Myometrial cell (primary cell): ENCODE data around the genes F2RL1 and WDR41.

DNA sequence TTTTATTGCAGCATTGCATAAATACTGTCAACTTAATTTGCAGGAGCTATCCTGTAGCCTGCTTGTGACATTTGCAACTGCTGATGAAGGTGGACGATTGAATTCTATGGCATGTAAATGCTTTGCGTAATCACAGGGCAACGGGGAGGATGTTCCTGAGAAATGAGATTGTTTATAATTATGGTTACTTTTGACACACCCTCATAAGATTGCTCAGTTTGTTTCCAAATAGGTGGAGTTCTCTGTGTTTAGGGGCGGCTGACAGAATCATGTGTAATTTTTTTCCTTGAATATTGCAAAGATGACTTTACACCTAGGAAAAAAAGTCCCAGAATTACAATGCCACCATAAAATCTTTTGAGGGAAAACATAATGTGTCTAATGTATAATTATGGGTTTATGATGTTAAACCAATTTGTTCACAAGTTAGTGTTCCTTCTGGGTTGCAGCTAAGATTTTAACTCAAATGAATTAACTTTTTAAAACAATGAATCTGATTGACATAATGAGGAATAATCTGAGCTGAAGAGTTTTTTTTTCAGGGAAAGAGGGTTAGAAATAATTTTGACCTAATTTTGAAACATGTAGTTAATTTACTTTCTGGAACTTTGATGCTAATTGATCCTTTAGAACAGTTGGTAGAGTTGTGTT lies 2.7 kb downstream of the HMGCR start:
- RAMPAGE, long total RNA, result no peak

DNA sequence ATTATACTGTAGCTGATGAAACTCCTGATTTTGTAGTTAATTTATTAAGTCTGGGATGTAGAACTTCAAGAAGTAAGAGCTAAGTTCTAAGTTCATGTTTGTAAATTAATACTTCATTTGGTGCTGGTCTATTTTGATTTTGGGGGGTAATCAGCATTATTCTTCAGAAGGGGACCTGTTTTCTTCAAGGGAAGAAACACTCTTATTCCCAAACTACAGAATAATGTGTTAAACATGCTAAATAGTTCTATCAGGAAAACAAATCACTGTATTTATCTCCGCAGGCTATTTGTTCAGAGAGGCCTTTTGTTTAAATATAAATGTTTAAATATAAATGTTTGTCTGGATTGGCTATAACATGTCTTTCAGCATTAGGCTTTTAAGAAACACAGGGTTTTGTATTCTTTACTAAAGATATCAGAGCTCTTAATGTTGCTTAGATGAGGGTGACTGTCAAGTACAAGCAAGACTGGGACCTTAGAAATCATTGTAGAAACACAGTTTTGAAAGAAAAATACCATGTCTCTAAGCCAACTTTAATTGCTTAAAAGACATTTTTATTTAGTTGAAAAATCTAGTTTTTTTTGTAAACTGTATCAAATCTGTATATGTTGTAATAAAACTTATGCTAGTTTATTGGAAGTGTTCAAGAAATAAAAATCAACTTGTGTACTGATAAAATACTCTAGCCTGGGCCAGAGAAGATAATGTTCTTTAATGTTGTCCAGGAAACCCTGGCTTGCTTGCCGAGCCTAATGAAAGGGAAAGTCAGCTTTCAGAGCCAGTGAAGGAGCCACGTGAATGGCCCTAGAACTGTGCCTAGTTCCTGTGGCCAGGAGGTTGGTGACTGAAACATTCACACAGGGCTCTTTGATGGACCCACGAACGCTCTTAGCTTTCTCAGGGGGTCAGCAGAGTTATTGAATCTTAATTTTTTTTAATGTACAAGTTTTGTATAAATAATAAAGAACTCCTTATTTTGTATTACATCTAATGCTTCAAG lies 24.0 kb downstream of the HMGCR start:
- RAMPAGE, long total RNA, result no peak

- RAMPAGE, long total RNA, result no peak
Measured at GRCh38 chr5:75558727-75559408, 47.4 kb upstream of the CERT1 start.

GRCh38 chr5:75581031-75581579 lies 30.1 kb upstream of the ANKDD1B start:
- RAMPAGE, long total RNA, result no peak

GRCh38 chr5:75677404-75678101 lies 39.7 kb downstream of the POC5 start:
- RAMPAGE, long total RNA, result no peak

DNA sequence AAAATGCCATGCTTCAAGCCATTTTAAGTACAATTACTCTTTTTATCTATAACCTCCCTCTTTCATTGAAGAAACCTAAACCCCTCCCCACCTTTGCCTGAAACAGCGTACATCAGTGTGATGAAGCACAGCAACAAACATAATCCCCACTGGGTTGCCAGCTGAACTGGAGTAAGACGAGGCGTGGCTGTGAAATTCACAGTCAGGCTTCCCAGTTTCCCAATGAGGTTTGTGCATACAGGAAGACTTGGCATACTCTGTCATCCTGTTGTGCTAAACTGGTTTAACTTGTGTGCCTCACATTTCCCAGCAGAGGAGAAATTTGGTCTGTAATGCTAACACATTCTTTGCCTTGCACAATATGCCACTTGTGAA lies 121.5 kb downstream of the SV2C start:
- RAMPAGE, long total RNA, result no peak

GRCh38 chr5:76325694-76326407 lies 77.2 kb upstream of the IQGAP2 start:
- RAMPAGE, long total RNA, result no peak

- RAMPAGE, long total RNA, result no peak
Measured at GRCh38 chr5:76483551-76484373, 80.7 kb downstream of the IQGAP2 start.

DNA sequence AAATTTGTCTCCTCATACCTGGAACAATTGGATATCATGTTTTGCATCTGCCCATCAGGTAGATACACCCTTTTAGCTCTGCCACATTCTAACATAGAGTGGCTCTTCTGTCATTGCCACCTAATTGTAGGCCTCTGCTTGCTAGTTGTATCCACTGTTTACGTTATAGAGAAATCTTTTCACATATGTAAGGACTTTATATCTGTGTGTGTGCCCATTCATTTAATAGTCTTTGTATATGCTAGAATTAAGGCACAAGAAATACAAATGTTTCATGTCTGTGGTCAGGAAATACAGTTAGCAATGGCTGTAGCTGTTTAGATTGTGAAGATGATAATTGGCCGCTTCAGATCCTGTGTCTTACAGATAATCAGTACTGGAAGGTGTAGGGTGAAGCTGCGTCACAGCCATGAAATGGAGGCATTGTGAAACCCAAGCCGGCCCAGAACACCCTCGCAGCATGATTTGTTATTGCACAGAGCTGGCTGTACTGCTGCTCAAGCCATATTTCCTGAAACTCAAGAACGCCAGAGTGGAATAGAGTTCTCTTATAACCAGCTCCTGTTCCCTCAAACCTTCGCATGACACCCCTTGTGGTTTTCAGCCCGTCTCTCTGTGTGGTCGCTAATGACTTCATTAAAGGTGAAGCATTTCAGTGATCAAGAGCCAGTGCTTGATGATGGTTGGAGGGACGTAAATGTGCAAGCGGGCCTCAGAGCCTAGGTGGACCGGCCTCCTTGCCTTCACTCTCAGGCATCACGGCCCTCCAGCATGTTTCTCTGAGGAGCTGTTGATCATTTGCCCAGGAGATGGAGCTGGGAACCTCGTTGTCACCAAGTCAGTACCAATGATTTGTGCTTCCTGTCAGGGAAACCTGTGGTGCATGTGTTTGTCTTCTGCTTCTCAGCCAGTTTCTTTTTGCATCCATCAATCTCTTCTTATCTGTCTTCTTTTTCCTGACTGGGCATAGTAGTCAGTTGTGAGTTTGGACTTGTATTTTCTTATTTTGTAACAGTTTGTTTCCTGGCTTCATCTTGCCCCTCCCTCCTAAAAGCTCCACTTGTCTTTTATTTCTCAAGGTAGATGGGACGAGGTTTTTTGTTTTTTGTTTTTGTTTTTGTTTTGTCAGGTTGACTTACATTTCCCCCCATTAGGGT lies 80.1 kb downstream of the F2RL2 start:
- RAMPAGE, long total RNA, result no peak

- RAMPAGE, long total RNA, result no peak
Measured at GRCh38 chr5:76763099-76763673, 47.3 kb downstream of the F2R start.

- RAMPAGE, long total RNA, result start-site peak on the plus strand at chr5:76818963-76818977, 67 and 50 reads in 2 replicates
Measured at GRCh38 chr5:76818697-76819485, at the start of gene F2RL1. F2RL1 (plus strand) TSS chr5:76819030.

- RAMPAGE, long total RNA, result no peak
Measured at GRCh38 chr5:76819486-76820407, 917 bp downstream of the F2RL1 start.

DNA sequence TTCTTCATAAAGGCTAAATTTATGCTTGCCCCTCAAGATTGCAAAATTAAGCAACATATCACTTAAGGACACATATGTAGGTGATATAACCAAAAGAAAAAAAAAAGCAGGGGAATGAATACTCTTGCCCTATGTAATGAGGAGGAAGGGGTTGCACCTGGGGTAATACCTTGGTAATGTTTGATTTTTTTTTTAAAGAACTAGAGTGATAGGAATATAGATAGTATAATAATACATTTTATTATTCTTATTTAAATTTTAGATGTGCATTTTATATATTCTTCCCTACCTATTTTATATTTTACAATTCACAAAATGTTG lies 15.7 kb upstream of the CRHBP start:
- RAMPAGE, long total RNA, result no peak

GRCh38 chr5:76954375-76955103 lies 1.7 kb downstream of the CRHBP start:
- RAMPAGE, long total RNA, result no peak

- RAMPAGE, long total RNA, result no peak
Measured at GRCh38 chr5:77046241-77046651, 16.0 kb downstream of the AGGF1 start.

- RAMPAGE, long total RNA, result no peak
Measured at GRCh38 chr5:77061452-77062015, 25.6 kb downstream of the ZBED3 start.

DNA sequence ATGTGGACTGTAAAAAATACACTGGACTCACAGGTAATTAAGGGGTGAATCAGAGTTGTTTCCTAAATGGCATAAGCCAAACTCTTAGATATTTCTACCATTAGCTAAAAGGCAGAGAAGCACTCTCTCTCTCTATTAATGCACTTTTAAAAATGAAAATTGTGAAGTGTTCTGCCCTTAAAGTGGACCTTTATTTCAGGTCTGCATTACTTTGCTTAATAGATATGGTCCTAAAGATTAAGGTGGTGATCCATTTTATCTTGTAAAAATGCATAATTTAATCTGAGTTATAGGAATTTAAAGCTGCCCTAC lies 1.2 kb downstream of the ZBED3 start:
- RAMPAGE, long total RNA, result no peak

DNA sequence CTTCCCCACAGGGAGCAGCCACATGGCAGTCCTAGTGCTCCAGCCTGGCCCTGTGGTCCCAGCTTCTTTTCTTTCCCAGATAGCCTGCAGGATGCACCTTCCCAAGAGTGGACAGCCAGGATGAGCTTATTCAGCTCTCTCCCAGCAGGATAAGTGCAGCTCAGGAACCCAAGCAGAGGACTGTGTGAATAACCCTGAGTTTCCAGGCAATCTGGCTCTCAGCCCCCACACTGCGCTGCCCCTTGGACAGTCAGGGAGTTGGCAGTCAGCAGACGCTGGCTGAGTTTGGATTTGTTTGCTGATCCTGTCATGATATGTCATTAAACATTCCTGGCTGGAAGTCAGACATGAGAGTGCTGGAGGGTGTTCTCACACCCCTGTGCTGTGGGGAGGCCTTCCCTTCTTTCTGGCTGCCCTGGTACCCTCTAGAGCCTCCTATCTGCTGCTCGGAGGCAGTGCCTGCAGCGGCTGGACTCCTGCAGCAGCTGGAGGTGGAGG lies 71.7 kb downstream of the PDE8B start:
- RAMPAGE, long total RNA, result no peak

GRCh38 chr5:77443770-77444116 lies 48.4 kb downstream of the WDR41 start:
- RAMPAGE, long total RNA, result no peak

DNA sequence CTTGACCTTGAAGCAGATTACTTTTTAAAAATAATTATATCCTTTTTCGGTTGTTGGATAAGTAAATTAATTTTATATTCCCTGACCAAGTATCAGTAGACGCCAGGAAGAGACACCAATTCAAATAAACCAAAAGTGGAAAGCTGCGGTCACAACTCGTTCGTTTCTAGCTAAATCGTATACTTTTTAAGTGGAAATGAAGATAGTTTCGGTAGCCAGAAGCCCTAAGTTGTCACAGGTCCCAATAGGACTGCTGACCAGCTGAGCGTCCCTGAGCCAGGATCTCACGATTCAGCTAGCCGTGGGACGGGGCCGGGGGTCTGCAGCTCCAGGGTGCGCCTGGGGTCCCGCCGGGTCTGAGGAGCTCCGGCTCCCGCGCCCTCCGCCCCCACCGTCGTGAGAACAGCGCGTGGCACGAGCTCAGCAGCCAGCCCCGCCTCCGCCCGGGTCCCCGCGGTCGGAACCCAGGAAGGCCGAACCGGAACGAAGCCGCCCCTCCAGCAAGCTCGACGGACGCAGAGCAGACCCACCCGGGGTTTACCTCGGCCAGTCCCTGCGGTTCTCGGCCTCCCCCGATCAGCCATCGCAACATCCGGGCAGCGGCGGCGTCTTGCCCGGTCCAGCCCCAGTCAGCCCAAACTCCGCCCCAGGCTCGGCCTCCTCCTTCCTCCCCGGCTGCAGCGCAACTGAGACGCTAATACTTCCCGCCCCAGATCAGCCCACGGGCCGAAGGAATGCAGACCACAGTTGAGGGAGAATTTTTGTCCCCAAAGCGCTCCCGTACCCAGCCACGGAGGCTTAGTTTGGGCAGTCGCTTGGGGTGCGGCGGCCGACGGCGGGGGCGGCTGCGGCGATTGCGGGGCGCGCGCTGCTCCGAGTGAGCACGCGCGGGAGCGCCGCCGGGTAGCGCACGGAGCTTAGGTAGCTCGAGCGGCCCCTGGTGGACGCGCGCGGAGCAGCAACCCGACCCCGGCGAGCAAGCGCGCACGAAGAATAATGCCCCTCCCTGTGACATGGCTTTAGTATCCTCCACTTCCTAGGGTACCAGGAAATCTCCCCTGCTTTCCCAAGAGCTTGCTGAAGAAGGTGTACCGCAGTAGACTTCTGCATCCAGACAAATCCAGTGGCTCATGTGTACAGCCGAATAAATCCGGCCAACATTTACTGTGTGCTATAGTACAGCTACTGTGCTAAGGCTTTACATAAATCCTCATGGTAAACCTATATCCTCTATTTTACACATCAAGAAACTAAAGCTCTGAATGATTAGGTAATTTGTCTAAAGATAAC lies at the start of gene WDR41:
Gene WDR41, minus strand, starts transcription at position 688 of the 1,290 bp plus-strand sequence.
- RAMPAGE, long total RNA, result start-site peak on the minus strand centred at position 581 of the sequence, 101 bp wide, 698 and 1,234 reads in 2 replicates